PC-3 (cell line): ENCODE measurements around a stretch of chr13.

GRCh38 chr13:80277786-80278313 lies 63.1 kb downstream of the SPRY2 start:
- RAMPAGE, long total RNA, result no peak

DNA sequence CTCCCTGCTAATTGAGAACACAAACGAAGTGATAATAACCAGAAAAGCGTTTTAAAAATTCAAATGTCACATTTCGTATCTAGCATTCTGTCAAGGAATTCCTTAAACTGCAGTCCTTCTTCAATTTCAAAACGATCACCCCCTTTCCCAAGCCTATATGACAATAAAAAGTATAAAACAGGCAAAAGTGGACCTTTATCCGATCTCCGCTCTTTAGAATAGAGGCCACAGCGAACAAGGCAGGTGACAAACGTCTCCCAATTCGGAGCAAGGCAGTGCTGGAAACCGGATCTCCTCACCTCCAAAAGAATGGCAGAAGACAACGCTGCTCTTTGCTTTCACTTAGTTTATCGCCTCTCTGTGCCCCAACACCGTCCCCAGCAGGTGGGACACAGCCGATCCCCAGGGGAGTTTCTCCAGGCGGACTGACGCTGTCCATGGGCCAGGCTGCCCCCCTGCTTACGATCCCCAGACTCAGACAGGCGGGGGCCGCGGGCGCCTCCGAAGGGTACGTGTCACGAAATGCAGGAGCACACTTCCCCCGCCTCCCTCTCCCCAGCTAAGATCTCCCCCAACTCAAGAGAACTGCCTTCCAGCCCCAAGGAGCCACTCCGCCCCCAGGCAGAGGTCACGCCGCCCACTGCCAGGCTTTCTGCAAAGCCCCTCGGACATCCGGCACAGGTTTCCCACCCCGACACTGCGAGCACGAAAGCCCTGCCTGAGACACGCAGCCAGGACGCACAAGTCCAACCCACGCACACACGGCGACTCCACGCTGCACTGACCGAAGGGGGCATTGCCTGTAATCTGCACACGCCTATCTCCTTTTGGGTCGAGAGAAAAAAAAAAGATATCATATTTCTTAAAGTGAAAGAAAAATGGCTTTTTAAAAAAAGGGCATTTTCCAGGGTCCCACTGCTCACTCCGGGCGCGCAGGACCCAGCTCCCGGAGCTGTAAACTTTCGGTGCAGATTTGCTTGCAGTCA lies 2.1 kb downstream of the SPRY2 start:
- RAMPAGE, long total RNA, result no peak

GRCh38 chr13:80341225-80342138 lies 556 bp upstream of the SPRY2 start:
- RAMPAGE, long total RNA, result no peak

GRCh38 chr13:80361699-80362236 lies 20.8 kb upstream of the SPRY2 start:
- RAMPAGE, long total RNA, result no peak

DNA sequence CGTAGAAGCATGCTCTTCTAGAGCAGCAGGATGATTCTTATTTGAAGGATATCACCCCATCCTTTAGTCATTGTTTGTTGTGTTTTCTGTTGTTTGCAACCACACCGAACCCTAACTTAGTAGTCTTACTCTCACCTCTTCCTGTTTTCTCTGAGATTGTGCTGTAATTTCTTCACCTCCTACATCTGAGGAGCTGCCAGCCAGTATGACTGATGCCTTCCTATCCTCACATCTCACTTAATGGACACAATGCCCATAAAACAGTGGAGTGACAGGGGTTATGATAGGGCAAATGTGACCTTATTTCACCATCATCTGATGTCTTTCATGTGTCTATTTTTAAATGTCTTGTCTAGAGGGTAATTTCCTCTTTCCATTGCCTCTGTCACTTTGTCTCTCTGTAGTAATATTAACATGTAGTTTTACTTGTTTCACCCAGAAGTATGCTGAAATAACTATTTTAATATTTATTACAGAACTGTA lies 103.3 kb upstream of the SPRY2 start:
- RAMPAGE, long total RNA, result no peak

DNA sequence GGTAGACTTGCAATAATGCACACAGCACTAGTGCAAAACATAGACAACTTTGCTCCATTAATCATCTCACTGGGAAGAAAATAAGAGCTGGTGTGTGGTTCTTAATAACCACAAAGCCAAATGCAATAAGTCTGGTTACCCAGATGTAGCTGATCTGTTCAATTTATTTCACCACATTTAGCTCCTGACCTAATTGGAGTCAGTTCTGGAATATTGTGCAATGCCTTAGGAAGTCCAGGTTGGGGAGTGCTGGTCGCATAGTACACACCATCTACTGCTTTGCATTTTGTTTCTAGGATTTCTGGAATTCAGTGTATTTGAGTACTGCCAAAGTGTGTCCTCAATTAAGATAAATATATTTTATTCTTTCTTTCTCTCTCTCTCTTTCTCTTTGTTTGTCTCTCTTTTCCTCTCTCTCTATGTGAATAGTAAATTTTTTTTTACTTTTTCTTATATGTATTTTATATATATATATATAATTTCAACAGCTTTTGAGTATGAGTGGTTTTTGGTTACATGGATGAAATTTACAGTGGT lies 483.4 kb upstream of the SPRY2 start:
- RAMPAGE, long total RNA, result no peak

DNA sequence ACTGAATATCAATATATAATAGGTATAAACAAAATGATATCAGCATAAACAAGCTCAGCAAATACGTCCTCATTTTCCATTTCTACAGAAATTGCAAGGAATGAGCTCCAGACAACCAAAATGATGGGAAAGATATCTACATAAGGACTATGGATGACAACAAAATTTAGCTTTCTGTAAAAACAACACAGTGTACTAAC lies 1662.6 kb downstream of the SLITRK1 start:
- RAMPAGE, long total RNA, result no peak

DNA sequence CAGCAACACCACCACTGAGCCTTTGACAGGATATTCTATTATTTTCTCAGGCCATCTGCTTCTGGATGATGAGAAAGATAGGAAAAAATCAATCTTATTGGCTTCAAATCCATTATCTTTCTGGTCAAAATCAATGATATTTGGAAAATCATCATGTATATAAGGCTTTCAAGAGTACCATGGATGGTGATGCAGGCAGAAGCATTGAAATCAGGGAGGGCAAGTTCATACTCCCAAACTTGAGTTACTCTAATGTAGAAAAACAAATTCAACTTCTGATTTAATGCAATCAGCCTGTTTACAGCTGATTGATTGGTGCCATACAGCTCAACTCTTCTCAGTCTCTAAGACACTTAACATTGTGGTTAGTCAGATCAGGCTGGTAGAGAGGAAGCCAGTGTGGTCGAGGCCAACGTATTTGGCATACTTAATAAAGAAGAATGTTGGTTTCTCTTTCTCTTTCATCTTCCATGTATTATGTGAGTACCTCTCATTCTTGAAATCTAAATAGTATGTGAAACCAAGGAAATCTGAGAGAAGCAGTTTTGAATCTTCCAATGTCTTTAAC lies 254.9 kb upstream of the SLITRK1 start:
- RAMPAGE, long total RNA, result no peak

DNA sequence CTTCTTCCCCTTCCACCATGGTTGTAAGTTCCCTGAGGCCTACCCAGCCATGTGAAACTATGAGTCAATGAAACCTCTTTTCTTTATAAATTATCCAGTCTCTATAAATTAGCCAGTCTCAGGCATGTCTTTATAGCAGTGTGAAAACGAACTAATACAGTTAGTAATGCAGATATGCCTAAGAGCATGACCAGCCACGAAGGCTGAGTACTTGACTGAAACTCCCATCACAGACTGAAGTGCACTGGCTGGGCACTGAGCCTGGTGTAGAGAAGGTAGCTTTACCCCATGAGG lies 771.5 kb upstream of the SLITRK1 start:
- RAMPAGE, long total RNA, result no peak

- RAMPAGE, long total RNA, result no peak
Measured at GRCh38 chr13:84944678-84944968, 854.6 kb downstream of the SLITRK6 start.

DNA sequence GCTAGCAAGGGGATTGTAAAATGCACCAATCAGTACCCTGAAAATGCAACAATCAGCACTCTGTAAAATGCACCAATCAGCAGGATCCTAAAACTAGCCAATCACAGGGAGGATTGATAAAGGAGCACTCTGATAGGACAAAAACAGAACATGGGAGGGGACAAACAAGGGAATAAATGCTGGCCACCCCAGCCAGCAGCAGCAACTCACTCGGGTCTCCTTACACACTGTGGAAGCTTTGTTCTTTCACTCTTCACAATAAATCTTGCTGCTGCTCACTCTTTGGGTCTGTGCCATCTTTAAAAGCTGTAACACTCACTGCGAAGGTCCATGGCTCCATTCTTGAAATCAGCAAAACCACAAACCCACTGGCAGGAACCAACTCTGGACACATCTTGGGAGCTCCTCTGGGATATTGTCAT lies 337.4 kb upstream of the SLITRK5 start:
- RAMPAGE, long total RNA, result no peak

DNA sequence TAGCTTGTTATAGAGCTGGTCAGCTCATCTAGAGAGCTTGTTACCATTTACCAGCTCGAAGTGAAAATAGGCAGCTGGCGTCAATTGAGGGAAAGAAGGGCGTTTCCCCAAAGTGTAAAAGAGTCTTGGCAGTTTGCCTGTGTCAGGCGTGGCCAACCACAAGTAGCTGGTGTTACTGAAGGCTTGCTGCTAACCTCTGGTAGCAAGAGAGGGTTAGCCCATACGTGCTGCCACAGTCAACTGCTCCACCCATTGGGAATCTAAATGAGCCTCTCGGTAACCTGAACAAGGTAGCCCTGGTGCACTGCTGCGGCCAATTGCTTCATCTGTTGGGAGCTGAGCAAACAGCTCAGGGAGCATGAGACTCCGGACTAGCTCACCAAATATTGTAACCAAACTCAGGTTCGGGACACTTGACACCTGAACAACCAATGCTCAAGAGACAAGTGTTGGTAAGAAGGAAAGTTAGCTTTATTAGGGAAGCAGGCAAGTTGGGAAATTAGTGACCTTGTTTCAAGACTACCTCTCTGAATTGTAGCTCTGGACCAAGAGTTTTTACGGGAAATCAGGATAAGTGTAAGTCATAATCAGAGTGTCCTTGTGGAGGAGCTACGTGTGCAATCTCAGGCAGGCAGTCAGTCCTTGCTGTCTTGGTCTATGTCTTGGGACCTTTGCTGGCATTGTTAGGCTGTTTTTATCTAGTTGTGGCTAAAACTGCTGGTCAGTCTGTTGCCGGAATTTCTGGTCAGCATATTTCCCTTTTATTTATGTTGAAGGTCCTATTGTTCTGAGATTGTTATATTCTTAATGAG lies 314.7 kb upstream of the SLITRK5 start:
- RAMPAGE, long total RNA, result no peak

- RAMPAGE, long total RNA, result no peak
Measured at GRCh38 chr13:89163017-89163510, 1491.9 kb downstream of the SLITRK5 start.

- RAMPAGE, long total RNA, result no peak
Measured at GRCh38 chr13:91351514-91352499, 46.6 kb upstream of the GPC5 start.

DNA sequence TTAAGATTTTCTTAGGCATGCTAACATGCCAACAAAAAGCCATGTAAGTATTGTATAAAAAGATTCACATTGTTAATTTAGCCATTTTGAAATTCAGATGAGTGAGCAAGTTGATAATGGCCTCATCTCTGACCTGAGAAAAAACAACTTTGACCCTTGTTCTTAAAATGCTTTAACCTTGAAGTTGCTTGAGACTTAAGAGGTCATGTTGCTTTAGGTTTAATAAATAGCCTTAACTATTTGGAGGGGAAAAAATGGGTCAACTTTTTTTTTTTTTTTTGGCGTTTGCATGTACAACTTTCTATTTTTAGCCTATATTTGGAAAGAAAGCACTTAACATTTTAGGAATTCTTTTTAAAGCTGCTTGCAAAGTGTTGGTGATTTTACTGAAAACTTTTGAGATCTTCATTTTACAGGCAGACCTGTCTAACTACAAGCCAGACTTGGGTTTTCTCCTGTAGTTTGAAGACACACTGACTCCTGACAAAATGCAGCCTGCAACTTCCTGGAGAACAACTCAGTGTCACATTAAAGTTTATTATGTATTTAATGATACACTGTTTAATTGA lies 44.8 kb upstream of the GPC5 start:
- RAMPAGE, long total RNA, result no peak

DNA sequence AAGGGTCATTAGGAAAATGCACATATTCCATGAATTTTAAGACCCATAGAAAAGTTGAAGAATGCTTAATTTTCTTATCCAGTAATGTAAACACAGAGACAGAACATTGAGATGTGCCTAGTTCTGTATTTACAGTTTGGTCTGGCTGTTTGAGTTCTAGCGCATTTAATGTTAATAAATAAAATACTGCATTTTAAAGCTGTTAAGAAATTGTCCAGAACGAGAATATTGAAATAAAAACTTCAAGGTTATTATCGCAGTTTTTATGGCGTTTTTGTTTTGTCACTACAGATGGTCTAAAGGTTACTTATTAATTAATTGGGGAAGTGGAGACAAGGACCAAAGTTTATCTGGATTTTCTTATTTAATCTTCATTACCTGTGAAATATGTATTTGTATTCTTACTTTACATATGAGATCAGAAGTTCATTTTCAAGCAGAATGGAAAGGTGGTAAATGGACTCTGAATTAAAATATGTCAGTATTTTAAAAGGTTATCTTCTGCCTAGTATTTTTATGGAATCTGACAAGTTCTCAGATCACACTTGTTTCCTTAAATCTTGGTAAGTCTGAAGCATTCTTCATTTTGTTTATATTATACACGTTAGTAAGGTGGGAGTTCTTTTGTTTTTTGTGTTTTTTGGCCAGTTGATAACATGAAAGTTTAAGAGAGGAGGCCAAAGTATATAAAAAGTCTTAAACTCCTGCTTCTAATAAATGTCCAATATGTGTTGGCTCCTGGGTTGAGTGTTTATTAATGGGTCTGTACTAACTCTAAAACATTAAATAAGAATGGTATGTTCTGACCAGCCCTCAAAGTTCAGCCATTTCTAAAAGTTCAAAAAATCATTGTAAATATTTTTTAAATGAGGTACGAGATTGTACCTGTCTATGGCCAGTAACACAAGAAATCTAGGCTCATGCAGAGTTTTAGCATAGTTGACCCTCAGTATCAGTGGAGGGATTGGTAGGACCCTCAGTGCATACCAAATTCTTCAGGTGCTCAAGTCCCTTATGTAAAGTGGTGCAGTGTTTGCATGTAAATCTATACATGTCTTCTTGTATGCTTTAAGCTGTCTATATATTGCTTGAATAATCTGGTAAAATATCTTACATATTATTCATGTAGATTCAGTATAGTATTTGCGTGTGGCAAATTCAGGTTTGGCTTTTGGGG lies 43.7 kb upstream of the GPC5 start:
- RAMPAGE, long total RNA, result no peak

- RAMPAGE, long total RNA, result no peak
Measured at GRCh38 chr13:91359816-91360800, 38.3 kb upstream of the GPC5 start.

GRCh38 chr13:93227177-93227761 lies 662 bp downstream of the GPC6 start:
- RAMPAGE, long total RNA, result no peak

DNA sequence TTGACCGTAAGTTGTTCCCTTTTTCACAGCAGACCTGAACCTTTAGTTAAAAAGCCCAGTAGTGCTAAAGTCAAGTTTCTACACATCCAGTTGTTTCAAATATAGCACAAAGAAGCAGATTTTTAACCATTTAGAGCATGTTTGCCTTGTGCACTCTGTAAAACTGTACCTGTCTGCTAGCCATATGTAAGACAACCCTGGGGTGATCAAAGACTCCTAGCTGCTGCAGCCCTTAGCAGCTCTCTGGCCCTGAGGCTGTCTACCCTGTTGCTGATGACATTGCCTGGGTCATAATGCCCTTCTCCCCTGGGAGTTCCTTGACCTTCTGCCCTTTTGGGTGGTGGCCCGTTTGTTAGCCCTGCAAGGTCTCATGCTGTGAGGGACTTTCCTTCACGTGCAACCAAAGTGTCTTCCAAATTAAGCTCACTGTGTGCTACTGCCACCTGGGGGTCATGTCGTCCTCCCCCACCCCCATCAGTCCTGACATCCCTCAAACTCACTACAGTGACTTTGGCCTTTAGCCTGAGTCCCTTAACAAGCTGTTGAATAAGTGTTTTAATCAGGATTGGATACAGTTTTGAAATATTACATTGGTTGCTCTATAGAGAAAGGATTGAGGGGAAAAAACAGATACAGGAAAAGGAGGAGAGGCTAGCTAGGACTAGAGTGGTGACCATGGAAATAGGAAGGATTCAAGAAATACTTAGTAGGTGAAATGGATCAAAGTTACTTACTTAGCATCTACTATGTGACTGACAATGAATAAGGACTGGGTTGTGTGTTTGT lies 7.5 kb downstream of the GPC6 start:
- RAMPAGE, long total RNA, result no peak

GRCh38 chr13:93495663-93496776 lies 269.4 kb downstream of the GPC6 start:
- RAMPAGE, long total RNA, result no peak